ENCODE results near the gene MCF2L2.

DNA sequence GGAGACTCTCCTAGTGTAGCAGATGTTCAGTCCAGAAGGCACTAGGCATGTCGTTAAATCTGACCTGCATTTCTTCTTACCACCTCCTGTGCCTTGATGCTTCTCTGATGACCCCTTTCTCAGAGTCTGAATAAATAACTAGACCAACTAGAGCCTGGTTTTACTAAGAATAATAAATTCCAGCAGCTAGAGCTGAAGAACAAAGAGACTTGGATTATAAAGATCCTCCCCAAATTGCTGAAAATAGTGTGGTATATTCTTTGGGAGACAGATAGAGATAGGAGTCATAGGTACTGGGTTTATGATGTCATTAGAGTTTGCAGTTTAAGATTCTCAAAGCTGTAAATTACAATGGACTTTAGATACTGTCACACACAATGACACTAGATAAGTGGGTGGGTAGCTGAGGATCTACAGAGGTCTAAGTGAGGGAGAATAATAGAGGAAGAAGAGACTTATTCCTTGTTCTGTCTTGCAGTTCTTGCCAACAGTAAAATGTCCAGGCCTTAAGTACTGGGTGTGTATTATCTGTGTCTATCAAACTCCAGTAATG, 9.5 kb downstream of the TTC14 start:
- PRO-cap, 3 experiments, result no peak in any of the 3 experiments
- RAMPAGE, long total RNA, 2 experiments, result no peak in any of the 2 experiments
- RRBS, result no CpG with 5 or more reads among the region's 1 CpG

DNA sequence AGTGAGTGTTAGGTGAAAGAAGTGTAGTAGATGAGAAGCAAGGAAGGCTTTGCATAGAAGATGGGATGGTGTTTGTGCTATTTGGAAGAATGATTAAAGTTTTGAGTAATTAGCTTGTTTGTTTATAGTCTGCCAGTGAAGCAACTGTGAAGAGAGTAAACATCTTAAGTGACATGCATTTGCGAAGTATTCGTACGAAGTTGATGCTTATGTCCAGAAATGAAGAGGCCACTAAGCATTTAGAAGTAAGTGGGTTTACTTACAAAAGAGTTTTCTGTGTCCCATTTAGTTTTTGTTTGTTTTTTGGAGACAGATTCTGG, 36.6 kb downstream of the FXR1 start:
- PRO-cap, 3 experiments, result no peak in any of the 3 experiments
- RAMPAGE, long total RNA, 2 experiments, result no peak in any of the 2 experiments
- RRBS, result no CpG with 5 or more reads among the region's 3 CpGs

- PRO-cap, 3 experiments, result no peak in any of the 3 experiments
- RAMPAGE, long total RNA, 2 experiments, result no peak in any of the 2 experiments
- RRBS, result 2% methylated on average over 18 of the region's 38 CpGs
Observed at GRCh38 chr3:181712282-181712559, 496 bp downstream of the SOX2 start.

DNA sequence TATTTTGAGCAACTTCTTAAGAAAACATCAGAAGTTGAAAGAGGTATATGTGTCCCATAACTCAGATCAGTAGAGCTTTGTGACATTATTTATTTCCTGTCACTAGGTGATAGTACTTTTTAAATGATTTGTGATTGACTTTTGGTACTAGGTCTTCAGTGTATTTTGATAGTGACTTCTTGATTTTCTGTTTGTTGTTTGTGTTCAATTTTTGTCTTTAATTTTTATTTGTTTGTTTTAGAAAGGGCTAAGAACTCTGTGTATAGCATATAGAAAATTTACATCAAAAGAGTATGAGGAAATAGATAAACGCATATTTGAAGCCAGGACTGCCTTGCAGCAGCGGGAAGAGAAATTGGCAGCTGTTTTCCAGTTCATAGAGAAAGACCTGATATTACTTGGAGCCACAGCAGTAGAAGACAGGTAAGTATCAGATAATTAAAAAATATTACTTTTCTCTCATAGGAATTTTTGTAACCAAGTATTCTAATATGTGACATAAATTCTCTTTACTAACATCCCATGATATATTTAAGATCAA, 78.9 kb downstream of the ATP11B start:
- PRO-cap, 3 experiments, result no peak in any of the 3 experiments
- RAMPAGE, long total RNA, 2 experiments, result no peak in any of the 2 experiments
- RRBS, result no CpG with 5 or more reads among the region's 2 CpGs

- PRO-cap, 3 experiments, result no peak in any of the 3 experiments
- RAMPAGE, long total RNA, 2 experiments, result no peak in any of the 2 experiments
- RRBS, result no CpG with 5 or more reads among the region's 13 CpGs
Observed at GRCh38 chr3:182920085-182921193, 59.9 kb downstream of the DCUN1D1 start.

DNA sequence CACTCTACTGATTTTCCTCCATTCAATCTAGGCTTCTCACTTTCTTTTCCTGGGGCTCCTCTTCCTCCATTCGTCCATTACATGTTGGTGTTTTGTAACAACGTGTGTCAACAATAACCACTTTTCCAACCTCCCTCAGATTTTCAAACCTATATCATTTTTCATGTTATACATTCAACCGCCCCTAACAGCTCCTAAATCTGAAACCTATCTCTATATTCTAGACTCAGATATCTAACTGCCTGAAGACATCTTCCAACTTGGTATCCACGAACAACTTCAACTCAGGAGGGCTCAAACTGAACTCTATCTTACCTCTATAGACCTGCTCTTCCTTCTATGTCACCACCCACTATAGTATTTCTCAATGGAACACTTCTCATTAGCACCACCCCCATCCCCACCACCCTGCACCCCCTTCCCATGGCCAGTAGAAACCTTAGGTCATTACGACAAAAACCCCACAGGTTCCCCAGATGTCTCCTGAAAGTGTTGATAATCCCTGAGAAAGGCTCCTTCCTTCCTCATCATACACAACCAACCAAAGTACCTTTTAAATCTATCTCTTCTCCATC, 28.0 kb downstream of the DCUN1D1 start:
- PRO-cap, 3 experiments, result no peak in any of the 3 experiments
- RAMPAGE, long total RNA, 2 experiments, result no peak in any of the 2 experiments
- RRBS, result no CpG with 5 or more reads among the region's 5 CpGs

DNA sequence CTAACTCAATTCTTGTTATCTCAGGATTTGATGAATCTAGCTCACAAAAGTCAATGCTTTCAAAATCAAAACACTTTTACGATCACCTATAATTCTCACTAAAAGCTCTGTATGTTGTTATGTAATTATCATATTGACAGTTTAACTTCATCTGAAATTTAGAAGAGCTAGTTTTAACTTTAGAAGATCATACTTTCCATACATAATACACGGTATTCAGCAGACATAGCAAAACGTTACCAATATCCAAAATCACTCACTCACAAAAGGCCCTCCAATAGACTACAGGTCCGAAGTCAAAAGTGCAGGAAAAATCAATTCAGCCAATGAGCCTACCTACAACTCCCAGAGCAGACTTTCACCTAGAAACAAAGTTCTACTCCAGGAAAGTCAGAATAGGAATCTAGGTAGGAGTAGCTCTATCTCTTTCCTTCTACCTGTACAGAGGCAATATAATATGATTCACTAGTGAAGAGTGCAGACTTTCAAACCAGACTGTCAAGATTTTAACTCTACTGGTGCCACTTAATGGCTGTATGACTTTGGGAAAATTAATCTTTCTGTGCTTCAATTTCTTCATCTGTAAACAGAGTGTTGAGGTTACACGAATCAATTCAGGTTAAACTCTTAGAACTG, 9.6 kb downstream of the DCUN1D1 start:
- PRO-cap, 3 experiments, result no peak in any of the 3 experiments
- RAMPAGE, long total RNA, 2 experiments, result no peak in any of the 2 experiments
- RRBS, result no CpG with 5 or more reads among the region's 5 CpGs

DNA sequence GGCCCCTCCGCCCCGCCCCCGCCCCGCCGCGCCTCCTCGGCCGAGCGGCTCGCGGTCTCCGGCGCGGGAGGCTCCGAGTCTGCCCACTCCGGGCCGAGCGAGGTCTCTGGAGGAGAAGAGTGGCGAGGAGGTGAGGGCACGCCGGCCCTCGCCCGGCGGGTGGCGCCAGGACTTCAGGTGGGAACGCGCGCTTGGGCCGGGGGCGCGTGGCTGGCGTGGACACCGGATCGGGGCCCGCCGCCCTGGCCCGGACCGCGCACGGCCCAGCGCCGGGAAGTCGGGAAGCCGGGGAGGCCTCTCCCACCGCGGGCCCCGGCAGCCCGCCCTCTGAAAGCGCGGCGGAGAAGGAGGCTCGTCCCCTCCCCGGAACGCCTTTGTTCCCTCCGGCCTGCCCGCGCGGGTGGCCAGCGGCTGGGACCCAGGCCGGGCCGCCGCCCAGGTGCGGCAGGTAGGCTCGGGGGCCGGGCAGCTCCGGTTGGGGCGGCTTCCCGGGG, 1.1 kb downstream of the B3GNT5 start:
- PRO-cap, 3 experiments, result peak in 1 of 3 experiments; most common plus-strand start position 111 of the sequence (in 1); most common minus-strand start position 108 of the sequence (in 1)
- RAMPAGE, long total RNA, 2 experiments, result no peak in any of the 2 experiments
- RRBS, result 1% methylated on average over 43 of the region's 68 CpGs

- PRO-cap, 3 experiments, result peak in 1 of 3 experiments; most common plus-strand start chr3:183381408 (in 1); most common minus-strand start chr3:183381264 (in 1)
- RAMPAGE, long total RNA, 2 experiments, result no peak in any of the 2 experiments
- RRBS, result no CpG with 5 or more reads among the region's 3 CpGs
Observed at GRCh38 chr3:183381092-183381503, 47.3 kb downstream of the MCF2L2 start.

- PRO-cap, 3 experiments, result peak in 3 of 3 experiments; most common plus-strand start chr3:183428701 (in 3); most common minus-strand start chr3:183428619 (in 2)
- RAMPAGE, long total RNA, 2 experiments, result no peak in any of the 2 experiments
- RRBS, result 2% methylated on average over 32 of the region's 71 CpGs
Observed at GRCh38 chr3:183428449-183429300, at the start of gene MCF2L2. Gene MCF2L2 (minus strand): TSS chr3:183428619.

DNA sequence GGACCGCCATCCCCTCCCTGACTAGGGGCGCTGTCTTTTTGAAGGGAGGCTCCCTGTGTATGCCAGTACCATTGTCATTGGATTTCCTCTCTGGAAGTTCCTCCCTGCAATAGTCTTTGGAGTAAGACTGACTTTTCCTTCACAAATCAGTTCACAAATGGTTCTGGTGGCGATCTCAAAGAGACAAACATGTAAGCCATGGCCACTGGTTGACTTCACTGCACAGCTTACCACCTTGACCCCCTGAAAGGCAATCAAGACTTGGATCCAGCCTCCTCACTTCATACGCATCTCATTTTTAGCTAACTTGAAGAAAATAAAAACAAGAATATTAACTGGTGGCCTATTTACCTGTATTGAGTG, 60.7 kb upstream of the MCF2L2 start:
- PRO-cap, 3 experiments, result no peak in any of the 3 experiments
- RAMPAGE, long total RNA, 2 experiments, result no peak in any of the 2 experiments
- RRBS, result no CpG with 5 or more reads among the region's 4 CpGs

DNA sequence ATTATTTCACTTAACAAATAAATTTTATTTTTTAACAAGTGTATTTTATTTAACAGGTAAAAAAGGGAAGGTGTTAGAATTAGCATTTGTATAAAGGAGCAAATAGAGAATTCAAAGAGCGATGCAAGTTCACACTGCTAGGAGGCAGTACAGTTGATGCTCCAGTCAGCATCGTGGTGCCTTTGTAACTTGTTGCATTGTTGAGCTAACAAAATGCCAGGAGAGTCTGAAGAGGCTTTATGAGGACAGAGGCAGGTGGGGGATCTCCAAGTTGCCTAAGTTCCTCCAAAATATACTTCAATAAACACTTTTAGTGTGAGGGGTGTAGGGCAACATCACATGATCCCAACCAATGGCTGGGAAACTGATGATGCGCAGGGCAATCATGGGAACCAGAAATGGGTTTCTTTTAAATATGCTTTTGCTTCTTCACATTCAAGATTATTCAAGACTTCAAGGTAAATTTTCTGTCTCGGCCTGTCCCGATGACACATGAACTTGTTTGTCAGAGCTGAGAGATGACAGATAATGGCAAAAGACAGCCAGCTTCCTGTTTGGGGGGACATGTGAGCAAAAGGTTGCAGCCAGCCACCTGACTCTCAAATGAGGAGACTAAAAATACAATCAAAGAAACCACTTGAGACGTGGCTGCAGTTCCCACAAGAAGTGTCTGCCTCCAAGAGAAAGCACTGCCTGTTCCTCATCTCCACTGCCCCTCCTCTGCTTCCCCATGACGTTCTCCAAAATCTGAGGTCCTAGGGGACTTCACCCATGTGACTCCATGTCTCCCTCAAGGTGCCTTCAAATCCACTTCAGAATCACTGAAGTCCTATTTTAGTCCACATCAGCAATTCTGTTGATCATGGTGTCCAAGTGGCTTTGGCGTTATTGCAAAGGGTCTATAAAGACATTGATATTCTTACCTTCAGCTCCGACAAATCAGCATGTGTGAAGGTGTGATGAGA, 39.3 kb downstream of the KLHL6 start:
- PRO-cap, 3 experiments, result no peak in any of the 3 experiments
- RAMPAGE, long total RNA, 2 experiments, result no peak in any of the 2 experiments
- RRBS, result no CpG with 5 or more reads among the region's 9 CpGs

DNA sequence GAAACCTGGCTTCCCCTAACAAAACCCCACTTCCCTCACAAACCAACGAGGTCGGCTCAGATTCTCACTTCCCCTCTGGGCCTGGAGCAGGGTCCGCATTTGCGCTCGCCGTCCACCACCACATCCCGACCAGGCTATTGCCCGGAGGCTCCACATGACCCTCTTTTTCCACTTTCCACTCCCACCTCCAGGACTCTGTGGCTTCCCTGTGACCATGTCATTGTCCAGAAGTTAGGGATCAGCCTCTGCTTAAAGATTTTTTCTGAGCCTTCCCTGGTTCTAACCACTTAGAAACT, 14.7 kb downstream of the KLHL6 start:
- PRO-cap, 3 experiments, result peak in 1 of 3 experiments; most common plus-strand start position 220 of the sequence (in 1)
- RAMPAGE, long total RNA, 2 experiments, result no peak in any of the 2 experiments
- RRBS, result no CpG with 5 or more reads among the region's 8 CpGs

DNA sequence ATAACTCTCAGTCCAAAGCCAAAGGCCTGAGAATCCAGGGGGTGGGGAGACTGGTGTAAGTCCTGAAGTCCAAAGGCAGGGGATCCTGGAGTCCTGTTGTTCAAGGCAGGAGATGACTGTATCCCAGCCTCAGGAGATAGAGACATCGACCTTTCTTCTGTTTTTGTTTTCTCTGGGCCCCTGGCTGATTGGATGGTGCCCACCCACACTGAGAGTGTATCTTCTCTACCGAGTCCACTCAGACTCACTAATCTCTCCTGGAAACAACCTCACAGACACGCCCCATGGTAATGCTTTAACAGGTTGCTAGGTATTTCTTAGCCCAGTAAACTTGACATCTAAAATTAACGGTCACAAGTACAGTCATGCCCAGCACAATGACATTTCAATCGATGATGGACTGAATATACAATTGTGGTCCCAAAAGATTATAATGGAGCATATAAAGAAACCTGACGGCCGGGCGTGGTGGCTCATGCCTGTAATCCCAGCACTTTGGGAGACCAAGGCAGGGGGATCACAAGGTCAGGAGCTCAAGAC, 1.5 kb upstream of the KLHL6 start:
- PRO-cap, 3 experiments, result no peak in any of the 3 experiments
- RAMPAGE, long total RNA, 2 experiments, result no peak in any of the 2 experiments
- RRBS, result no CpG with 5 or more reads among the region's 8 CpGs

DNA sequence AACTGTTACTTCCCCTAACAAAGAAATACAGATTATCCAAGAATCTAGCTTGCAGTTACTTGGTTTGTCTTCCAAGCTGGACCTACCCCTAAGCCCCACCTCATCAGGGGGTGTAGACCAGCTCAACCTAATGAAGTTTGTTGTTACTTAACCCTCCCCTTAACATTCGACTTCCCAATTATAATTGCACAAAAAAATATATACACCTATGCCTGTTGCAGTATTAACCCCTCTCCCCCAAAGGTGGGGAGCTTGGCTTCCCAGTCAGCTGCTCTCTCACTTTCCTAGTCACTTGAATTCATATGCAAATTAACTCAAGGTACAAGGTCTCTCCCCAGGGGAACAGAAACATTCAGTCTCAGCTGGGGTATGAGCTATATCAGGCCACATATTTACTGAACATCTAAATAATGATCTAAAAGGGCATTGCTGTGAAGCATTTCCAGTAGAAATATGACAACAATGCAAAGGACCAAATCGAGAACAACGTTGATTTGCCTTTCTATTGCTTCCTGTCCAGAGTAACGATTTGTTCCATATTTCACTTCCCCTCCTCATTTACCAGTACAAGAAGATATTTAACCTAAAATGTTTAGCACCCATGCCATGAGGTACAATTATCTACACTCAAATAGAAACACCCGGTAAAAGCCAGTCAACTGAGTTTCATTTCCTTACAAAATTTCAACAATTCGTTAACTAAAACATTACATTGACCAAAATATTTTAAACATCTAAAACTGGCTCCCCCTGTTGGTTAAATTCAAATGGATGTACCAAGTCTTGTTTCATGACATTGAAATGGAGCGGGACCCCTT, 36.4 kb upstream of the KLHL6 start:
- PRO-cap, 3 experiments, result no peak in any of the 3 experiments
- RAMPAGE, long total RNA, 2 experiments, result no peak in any of the 2 experiments
- RRBS, result no CpG with 5 or more reads among the region's 7 CpGs

DNA sequence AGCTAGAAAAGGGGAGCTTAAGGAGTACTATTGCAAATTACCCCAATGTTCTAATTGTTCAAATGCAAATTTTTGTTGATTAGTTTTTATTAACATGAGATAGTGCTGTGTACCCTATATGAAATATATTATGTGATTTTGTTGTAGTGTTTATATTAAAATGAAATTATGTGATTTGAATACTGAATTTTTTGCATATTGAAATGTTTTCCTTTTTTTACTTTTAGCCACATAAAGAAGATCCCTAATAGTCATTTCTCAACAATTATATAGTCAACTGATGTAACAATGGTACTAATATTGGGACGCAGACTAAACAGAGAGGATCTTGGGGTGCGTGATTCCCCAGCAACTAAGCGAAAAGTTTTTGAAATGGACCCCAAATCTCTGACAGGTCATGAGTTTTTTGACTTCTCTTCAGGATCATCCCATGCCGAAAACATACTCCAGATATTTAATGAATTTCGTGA, 14.7 kb downstream of the KLHL24 start:
- PRO-cap, 3 experiments, result no peak in any of the 3 experiments
- RAMPAGE, long total RNA, 2 experiments, result no peak in any of the 2 experiments
- RRBS, result no CpG with 5 or more reads among the region's 5 CpGs

- PRO-cap, 3 experiments, result no peak in any of the 3 experiments
- RAMPAGE, long total RNA, 2 experiments, result no peak in any of the 2 experiments
- RRBS, result no CpG with 5 or more reads among the region's 7 CpGs
Observed at GRCh38 chr3:184016750-184017103, 957 bp downstream of the ABCC5 start.

DNA sequence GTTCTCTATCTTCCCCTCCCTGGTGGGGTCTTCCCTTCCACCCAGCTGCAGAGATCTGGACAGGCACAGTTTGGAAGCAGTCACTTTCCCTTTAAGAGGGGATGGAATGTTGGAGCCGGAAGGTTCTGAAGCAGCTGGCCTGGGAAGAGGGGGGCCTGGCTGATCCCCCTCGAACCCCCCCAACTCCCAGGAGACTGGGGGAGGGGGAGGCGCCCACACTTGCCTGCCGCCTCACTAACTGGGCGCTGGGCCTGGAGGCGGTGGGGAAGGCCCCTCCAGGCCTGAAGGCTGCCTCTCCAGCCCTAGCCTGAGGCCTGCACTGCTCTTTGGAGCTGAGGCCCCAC, 1.4 kb downstream of the DVL3 start:
- PRO-cap, 3 experiments, result peak in 3 of 3 experiments; most common plus-strand start position 189 of the sequence (in 2); most common minus-strand start position 68 of the sequence (in 2)
- RAMPAGE, long total RNA, 2 experiments, result start-site peak on the minus strand in 2 of 2 experiments, centred at positions 80 to 88 of the sequence, 6 to 9 reads per replicate
- RRBS, result no CpG with 5 or more reads among the region's 6 CpGs

GRCh38 chr3:184167391-184168466, 6.9 kb upstream of the AP2M1 start:
- PRO-cap, 3 experiments, result no peak in any of the 3 experiments
- RAMPAGE, long total RNA, 2 experiments, result no peak in any of the 2 experiments
- RRBS, result no CpG with 5 or more reads among the region's 16 CpGs

DNA sequence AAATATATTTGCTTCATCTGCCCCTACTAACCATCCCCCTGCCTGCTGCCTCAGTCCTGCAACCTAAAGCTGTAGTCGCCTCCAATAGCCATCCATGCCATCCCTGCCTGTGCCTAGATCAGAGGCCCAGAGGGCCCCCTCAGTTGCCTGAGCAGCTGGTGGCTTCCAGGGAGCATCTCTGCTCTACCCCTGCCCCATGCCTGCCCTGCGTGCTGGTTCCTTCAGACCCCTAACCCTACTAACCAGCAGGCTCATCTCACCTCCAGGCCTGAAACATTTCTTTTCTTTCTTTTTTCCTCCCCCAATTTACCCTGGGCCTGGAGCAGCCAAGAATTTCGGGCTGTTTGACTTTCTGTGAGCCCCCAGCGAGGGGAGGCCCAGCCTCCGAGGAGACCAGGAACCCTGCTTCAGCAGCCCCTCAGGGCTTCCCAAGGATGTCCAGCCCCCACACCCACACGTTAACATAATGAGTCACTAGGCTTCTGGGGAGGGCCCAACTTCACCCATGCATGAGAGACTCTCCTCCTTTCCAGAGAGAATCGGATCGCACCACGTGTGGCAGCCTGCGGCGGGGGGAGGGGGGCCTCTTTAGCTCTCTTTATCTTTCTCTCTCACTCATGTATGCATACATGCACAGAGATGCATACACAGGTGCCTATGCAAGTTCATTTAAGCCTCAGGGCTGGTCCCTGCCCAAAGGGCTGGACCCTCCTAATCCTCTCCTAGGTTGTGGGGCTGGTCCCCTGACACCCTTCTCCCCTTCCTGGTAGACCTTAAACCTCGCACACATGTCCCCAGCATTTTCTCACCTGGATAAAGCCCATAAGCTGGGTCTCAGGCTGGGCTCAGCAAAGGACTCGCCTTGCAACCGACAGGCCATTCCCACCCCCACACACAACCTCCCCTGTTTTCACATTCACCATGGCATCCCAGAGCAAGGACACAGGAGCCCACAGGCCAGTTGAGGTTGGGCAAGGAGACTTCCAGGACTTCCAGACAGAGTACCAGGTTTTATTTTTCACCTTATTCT, 3.1 kb upstream of the AP2M1 start:
- PRO-cap, 3 experiments, result no peak in any of the 3 experiments
- RAMPAGE, long total RNA, 2 experiments, result no peak in any of the 2 experiments
- RRBS, result no CpG with 5 or more reads among the region's 14 CpGs